Heart (tissue), 3 donors: ENCODE measurements around a stretch of chr17.

GRCh38 chr17:59839671-59840339, 52.9 kb downstream of the TUBD1 start:
- RAMPAGE, long total RNA, 2 experiments: no peak in any of the 2 experiments

DNA sequence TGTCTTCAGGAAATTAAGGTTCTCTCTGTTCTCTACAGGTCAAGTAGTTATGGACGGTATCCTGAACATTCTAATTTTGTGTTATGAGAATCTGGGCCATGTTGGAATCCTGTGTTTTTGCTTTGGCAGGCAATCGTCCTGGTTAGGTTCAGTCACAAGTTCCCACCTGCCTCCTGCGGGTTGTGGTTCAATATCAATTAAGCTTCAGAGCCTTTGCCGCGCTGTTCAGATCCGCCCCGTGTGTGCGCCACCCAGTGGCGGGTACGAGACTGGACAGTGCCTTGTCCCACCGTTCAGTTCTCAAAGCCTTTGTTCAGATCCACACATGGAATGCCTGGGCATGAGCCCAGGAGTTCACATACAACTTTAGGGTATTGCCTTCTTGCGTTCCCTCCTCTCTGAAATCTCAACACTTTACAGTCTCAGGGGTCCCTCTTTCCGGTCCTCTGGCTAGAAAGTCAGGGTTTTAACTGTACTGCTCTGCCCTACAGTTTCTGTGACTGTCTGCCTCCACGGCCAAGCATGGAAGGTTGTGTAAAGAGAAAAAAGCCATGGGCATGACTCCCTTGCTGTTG, 41.6 kb downstream of the HEATR6 start:
- RAMPAGE, long total RNA, 2 experiments: no peak in any of the 2 experiments

- RAMPAGE, long total RNA, 2 experiments: no peak in any of the 2 experiments
These were observed 9.4 kb upstream of the HEATR6 start for GRCh38 chr17:60087992-60088586.

DNA sequence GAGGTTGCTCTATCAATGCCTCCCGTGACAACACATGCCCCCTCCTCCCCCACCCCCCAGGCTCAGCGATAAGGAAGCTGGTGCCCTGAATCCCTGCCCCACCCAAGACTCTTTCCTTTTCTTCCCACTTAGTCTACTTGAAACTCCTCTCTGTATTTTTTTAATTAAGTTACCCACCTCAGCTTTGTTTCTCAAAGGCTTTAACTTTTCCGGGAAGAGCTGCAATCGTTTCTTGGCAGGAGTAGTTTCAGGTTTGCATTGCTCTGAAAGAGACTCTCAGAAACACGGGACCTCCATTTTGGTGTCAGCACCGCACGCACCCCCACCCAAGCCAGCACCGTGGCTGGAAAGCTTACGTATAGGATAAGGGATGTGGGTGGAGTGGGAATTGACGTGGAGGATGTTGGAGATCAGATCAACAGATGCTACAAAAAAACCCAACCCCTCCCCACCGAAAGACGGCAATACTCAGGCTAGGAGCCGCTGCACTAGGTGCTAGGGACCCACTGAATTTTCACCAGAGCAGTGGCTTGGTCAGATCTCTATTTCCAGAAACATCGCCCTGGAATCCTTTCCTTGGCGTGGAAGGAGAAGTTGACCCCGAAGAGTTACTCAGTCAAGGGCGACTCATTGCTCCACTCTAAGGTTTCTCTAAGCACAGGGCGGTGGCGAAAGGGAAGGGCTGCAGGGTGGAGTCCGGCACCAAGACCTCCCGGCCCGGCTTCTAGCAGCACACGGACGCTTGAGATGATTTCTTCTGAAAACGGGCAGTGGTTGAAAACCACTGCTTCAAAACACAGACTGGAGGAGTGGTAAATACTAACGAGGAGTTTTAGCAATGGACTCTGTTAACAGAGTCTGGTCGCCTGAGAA, 15.0 kb upstream of the CA4 start:
- RAMPAGE, long total RNA, 2 experiments: start-site peak on the plus strand in 1 of 2 experiments, centred at position 479 of the sequence, 8 reads per replicate; start-site peak on the minus strand in 1 of 2 experiments, centred at position 330 of the sequence, 25 reads per replicate

- RAMPAGE, long total RNA, 2 experiments: no peak in any of the 2 experiments
These were observed 8.6 kb upstream of the CA4 start for GRCh38 chr17:60140747-60142034.

DNA sequence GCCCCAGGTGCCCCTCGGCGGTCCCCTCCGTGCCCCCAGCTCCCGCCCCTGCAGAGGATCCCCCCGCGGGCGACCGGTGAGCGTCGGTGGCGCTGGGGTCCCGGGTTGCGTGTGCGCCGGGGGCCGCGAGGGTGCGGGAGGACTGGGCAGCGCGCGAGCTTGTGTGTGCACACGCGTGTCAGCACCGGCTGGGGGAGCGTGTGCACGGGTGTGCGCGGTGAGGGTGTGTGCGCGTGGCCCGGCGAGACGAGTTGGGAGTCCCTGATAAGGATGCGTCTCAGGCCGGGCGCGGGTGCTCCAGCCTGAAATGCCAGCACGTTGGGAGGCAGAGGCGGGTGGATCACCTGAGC, 313 bp downstream of the CA4 start:
- RAMPAGE, long total RNA, 2 experiments: no peak in any of the 2 experiments

- RAMPAGE, long total RNA, 2 experiments: no peak in any of the 2 experiments
These were observed 4.9 kb downstream of the CA4 start for GRCh38 chr17:60154654-60155011.

DNA sequence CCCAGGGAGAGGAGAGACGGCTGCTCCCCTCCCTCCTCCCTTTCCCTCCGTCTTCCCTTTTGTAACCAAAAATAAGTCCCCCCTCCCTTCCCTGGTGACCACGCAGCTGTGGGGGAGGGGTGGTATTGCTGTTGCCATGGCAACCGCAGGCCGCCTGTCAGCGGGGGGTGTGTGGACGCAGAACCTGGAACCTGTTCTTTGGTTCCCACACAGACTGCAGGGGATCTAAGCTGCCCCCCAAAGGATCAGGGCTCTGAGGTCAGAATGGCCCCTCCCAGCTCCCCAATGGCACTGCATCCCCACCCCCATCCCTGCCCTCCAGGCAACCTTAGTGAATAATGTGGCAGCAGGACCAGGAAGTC, 11.8 kb downstream of the CA4 start:
- RAMPAGE, long total RNA, 2 experiments: no peak in any of the 2 experiments

DNA sequence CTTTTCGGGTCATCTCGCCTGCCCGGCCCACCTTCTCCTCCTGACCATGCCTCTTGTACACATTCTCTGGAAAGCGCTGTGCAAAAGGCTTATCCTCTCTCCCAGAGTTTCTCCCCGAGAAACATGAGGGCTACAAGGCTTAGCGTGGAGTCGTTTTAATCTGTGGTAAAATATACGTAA, 755 bp upstream of the USP32 start:
- RAMPAGE, long total RNA, 2 experiments: no peak in any of the 2 experiments

DNA sequence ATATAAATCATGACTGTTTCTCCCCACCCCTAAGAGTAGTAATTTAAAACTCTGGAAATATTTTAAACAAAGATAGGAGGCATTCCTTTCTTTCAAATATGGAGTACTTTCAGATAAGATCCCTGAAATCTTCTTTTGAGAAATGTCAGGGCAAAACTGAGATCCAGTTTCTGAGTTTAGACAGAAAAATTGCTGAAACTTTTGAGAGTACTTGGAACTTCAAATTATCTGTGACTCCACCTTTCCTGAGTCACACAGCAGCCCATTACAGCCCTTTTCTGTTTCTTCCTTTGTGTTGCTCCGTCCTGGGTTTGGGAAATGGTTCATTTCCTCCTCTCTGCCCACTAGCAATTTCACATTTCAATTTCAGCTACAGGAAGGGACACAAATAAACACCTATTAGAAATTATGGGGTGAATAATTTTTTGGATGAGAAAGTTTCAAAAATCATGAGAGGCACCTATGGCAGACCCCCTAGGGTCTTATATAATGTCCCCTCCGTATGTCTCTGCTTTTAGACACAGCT, 28.8 kb upstream of the PPM1D start:
- RAMPAGE, long total RNA, 2 experiments: no peak in any of the 2 experiments

GRCh38 chr17:61127649-61128266, 271.9 kb upstream of the TBX2 start:
- RAMPAGE, long total RNA, 2 experiments: no peak in any of the 2 experiments

- RAMPAGE, long total RNA, 2 experiments: no peak in any of the 2 experiments
These were observed 270.9 kb upstream of the TBX2 start for GRCh38 chr17:61128565-61129266.

GRCh38 chr17:61253343-61253861, 146.2 kb upstream of the TBX2 start:
- RAMPAGE, long total RNA, 2 experiments: no peak in any of the 2 experiments

GRCh38 chr17:61347878-61348655, 51.6 kb upstream of the TBX2 start:
- RAMPAGE, long total RNA, 2 experiments: no peak in any of the 2 experiments

- RAMPAGE, long total RNA, 2 experiments: no peak in any of the 2 experiments
These were observed 16.2 kb upstream of the TBX2 start for GRCh38 chr17:61383416-61383914.

- RAMPAGE, long total RNA, 2 experiments: no peak in any of the 2 experiments
These were observed 5.1 kb upstream of the TBX2 start for GRCh38 chr17:61394500-61395008.

DNA sequence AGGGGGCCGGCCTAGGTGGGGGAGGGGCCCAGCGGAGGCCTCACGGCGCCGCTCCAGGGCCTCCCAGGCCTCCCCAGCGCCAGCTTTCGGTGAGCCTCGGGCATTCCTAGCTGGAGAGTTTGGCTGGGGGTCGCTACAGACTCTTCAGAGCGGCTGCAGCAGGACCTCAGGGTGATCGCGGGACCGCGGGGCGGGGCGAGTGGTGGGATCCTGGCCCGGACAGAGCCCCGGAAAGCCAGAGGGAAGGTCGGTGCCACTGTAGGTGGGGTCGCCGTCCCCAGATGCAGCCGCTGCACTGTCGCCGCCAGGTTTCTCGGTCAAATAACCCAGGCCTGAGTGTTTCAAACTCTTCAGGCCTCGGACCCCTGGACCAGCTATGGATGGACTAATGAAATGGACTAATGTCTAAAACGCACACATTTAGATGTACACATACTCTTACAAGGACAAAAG, 2.2 kb upstream of the TBX2 start:
- RAMPAGE, long total RNA, 2 experiments: start-site peak on the plus strand in 1 of 2 experiments, centred at position 76 of the sequence, 33 reads per replicate

DNA sequence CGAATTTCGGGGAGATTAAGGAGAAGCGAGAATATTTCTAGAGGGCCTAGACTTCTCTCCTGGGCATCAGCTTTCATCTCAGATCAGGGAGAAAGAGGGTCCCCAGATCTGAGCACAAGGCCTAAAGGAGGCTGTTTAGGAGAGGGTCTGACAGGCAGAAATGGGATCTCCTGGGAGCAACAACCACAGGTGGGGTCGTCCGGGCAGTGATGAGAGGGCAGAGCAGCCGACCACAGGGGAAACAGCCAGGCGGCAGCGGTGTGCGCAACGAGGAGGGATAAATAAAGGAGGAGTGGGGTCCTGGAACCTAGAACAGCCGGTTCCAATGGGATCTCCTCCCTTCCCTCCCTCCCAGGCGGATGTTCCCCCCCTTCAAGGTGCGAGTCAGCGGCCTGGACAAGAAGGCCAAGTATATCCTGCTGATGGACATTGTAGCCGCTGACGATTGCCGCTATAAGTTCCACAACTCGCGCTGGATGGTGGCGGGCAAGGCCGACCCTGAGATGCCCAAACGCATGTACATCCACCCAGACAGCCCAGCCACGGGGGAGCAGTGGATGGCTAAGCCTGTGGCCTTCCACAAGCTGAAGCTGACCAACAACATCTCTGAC, 1.8 kb downstream of the TBX2 start:
- RAMPAGE, long total RNA, 2 experiments: no peak in any of the 2 experiments

- RAMPAGE, long total RNA, 2 experiments: no peak in any of the 2 experiments
These were observed 15.4 kb downstream of the TBX4 start for GRCh38 chr17:61467642-61468070.

DNA sequence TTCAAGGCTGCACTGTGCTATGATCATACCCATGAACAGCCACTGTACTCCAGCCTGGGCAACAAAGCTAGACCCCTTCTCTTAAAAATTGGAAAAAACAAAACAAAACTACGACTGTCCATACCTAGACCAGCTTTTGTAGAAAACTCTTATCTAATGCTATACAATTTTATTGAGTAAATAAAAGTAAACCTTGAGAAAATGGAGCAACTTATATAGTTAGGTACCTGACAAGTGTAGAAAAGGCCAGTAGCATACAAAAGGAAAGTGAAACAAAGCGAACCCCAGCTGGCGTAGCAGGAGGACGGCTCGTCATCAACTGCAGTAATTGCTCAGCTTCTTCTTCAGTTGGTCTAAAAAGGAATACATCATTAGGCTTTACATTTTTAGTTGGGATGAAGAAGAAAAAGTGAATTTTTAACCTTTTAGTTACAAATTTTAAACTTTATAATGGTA, 23.5 kb downstream of the INTS2 start:
- RAMPAGE, long total RNA, 2 experiments: no peak in any of the 2 experiments